Mesenchymal stem cell of adipose (primary cell): Measurements from ENCODE around the genes OR2W1, OR12D3 and HLA-F.

- CAGE, long polyA plus RNA, result no peak
Observed at GRCh38 chr6:28220463-28221123, 4.5 kb upstream of the ZSCAN9 start.

DNA sequence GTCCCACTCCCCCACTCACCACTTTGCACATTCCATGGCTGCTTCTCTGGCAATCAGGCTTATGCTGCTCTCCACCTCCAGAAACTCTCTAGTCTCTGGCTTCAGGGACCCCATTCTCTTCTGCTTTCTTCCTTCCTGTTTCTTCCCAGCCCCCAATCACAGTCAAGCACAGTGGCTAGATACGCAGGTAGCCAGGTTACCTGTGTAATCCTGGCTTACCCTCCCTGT lies 633 bp upstream of the ZKSCAN4 start:
- CAGE, long polyA plus RNA, result no peak

GRCh38 chr6:28543585-28544182 lies 18.0 kb downstream of the GPX5 start:
- CAGE, long polyA plus RNA, result no peak

- CAGE, long polyA plus RNA, result no peak
Observed at GRCh38 chr6:28555146-28555581, 29.5 kb downstream of the GPX5 start.

DNA sequence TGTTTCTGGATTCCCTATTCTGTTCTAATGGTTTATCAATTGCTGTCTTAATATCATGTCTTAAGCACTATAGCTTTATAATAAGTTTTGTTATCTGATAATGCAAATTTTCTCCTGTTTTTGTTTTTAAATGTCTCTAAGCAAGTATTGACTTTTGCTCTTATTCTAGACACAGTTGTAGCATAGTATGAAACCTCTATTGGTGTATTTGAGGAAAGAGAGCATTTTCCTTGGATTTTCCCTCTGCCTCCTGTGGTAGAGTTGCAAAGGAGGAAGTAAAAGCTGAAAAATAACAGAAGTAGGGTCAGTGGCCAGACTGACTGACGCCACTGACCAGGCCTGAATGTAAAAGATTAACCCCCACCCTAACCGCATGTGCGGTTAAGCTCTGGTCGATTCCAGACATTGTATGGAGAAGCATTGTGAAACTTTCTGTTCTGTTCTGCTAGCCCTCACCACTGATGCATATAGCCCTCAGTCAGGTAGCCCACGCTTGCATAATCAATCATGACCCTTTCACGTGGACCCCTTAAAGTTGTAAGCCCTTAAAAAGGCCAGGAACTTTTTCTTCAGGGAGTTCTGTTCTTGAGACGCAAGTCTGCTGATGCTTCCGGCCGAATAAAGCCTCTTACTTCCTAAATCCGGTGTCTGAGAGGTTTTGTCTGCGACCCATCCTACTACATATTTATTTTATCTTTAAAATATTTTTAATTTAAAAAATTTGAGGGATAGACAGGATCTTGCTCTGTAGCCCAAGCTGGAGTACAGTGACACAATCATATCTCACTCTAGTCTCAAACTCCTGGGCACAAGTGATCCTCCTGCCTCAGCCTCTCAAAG lies 20.9 kb downstream of the SCAND3 start:
- CAGE, long polyA plus RNA, result no peak

DNA sequence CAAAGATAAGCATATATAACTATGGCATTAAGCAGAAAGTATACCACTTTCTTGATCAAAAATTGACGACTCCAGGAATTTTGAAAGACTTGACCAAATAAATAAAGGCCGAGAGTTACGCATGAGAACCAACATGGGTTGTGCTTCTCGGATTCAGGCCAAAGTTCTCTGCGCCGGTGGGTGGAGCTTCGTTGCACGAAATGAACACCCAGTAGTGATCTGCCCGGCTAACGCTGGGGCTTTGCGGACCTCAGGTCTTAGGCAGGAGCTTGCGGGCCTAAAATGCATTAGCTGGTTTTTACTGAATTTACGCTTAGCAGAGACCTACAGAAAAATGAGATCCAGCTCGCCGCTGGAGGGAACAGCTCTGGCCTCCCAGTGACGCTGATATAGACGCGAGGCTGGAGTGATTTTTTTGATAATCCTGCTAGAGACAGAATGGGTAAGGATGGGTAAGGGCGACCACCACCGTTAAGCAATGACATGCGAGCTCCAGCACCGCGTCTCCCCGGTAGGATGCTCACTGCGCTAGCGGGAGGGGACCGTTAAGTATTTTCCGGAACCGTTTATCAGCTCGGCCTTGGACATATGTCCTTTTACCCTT lies 47.6 kb upstream of the SCAND3 start:
- CAGE, long polyA plus RNA, result no peak

- CAGE, long polyA plus RNA, result no peak
Observed at GRCh38 chr6:28807636-28808321, 116.0 kb downstream of the TRIM27 start.

- CAGE, long polyA plus RNA, result no peak
Observed at GRCh38 chr6:28880523-28881616, 42.9 kb downstream of the TRIM27 start.

DNA sequence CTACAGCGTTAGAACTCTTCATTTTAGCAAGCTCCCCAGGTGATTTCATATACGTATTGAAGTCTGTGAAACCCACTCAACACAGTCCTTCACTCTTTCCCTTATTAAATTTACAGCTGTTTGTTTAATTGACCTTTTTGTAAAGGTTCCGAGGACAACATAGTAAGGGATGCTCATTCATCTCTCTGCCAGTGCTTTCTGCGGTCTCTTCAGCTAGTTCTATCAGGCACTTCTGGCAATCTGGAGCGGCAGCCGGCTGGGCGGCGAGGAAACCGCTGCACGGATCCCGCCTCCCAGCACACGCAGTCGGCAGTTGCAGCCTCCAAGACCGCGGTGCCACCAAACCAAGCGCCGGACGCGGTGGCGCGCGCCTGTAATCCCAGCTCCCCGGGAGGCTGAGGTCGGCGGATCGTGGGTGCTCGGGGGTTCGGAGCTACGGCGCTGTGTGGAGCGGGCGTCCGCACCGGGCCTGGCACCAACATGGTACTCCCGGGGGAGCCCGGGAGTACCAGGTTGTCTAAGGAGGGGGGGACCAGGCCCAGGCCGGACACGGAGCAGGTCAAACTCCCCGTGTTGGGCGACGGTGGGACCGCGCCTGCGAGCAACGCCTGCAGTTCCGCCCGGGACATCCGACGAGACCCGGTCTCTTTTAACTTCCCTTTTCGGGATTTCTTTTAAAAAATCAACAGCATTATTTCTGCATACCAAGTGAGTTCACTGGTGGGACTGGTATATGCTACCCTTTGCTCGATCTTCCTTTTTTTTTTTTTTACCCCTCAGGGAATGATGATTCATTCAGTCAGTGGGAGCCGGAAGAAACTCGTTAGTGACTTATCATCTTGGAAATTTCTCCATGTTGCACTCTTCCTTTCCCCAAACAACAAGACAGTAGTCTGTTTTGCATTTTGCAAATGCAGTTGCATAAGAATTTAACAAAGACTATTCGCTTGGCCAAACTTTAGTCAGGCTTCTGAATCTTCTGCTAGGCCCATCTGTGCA lies 27.7 kb downstream of the ZNF311 start:
- CAGE, long polyA plus RNA, result no peak

GRCh38 chr6:28981441-28981804 lies 23.7 kb downstream of the ZNF311 start:
- CAGE, long polyA plus RNA, result no peak

GRCh38 chr6:29014586-29015290 lies 9.6 kb upstream of the ZNF311 start:
- CAGE, long polyA plus RNA, result no peak

DNA sequence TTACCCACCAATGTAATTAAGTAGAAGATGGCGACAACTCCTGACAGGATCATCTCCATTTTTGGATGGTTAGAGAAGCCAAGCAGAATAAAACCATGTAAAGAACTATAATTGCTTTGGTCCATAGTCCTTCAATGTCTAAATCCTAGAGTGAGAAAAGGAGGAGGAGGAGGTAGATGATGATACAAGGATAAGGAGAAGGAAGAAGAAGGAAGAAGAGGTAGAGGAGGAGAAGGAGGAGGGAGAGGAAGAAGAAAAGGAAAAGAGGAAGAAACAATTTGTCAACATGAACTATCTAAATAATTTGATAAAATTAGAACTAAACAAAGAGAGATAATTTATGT lies at the start of gene OR2W1:
Gene OR2W1, minus strand, starts transcription at position 125 of the 344 bp plus-strand sequence.
- CAGE, long polyA plus RNA, result no peak

DNA sequence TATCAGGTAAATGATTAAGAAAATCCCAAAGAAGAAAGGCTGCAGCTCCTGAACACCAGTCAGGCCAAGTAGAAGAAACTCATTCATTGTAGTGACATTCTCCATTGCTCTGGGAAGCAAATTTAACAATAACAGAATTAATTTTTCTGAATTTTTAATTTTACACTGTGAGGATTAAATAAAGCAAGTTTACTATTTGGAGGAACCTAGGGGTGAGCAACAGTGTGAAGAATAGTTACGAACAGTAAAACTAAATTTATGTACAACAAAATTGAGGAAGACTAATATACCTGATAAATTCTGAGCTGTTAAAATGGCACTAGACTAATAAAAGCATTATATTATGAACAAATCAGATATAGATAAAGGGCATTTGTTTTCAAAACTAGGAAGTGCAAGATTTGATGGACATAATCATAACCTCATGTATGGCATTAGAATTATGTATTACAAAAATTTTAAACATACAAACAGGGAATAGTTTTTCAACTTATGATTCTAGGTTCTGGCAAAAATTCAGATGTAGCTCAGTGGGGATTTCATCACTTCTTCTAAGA lies at the start of gene OR12D3:
Gene OR12D3, minus strand, starts transcription at position 109 of the 557 bp plus-strand sequence.
- CAGE, long polyA plus RNA, result no peak

GRCh38 chr6:29628998-29629180 lies 4.1 kb downstream of the GABBR1 start:
- CAGE, long polyA plus RNA, result no peak

- CAGE, long polyA plus RNA, result no peak
Observed at GRCh38 chr6:29630078-29630977, 2.7 kb downstream of the GABBR1 start.

GRCh38 chr6:29641720-29642079 lies 8.7 kb upstream of the GABBR1 start:
- CAGE, long polyA plus RNA, result no peak

- CAGE, long polyA plus RNA, result no peak
Observed at GRCh38 chr6:29722980-29723586, at the start of gene HLA-F. HLA-F (plus strand) TSS chr6:29723434.

- CAGE, long polyA plus RNA, result no peak
Observed at GRCh38 chr6:29790544-29791173, 37.0 kb upstream of the HLA-G start.

GRCh38 chr6:29889210-29889535 lies 53.2 kb upstream of the HLA-A start:
- CAGE, long polyA plus RNA, result no peak

GRCh38 chr6:29946222-29946611 lies 3.9 kb downstream of the HLA-A start:
- CAGE, long polyA plus RNA, result no peak